PC-3 (cell line): ENCODE measurements around a stretch of chr12.

DNA sequence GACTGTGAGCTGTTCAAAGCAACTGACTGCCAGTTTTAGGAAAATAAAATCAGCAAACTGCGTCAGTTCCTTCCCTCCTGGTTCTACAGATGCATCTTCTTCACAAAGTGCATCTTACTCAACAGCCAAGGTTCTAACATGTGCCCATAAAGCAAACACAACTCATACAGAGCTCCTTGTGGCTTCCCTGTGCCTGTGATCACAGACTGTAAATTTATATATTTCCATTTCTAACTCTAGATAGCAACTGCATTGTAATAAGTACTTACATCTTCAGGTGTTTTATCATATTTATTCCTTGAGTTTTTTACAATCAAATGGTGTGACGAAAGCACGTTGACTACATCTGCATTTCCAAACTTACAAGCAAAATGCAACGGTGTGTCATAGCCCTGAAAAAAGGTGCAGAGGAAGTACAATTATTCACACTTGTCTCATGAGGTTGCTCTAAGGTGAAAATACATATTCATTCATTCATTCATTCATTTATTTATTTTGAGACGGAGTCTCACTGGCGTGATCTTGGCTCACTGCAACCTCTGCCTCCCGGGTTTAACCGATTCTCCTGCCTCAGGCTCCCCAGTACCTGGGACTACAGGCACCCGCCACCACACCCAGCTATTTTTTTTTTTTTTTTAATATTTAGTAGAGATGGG is 18.6 kb downstream of the ANKLE2 start:
- RAMPAGE, long total RNA: no peak

- RAMPAGE, long total RNA: no peak
Measured at GRCh38 chr12:132827538-132828161, 1.0 kb downstream of the GOLGA3 start.

DNA sequence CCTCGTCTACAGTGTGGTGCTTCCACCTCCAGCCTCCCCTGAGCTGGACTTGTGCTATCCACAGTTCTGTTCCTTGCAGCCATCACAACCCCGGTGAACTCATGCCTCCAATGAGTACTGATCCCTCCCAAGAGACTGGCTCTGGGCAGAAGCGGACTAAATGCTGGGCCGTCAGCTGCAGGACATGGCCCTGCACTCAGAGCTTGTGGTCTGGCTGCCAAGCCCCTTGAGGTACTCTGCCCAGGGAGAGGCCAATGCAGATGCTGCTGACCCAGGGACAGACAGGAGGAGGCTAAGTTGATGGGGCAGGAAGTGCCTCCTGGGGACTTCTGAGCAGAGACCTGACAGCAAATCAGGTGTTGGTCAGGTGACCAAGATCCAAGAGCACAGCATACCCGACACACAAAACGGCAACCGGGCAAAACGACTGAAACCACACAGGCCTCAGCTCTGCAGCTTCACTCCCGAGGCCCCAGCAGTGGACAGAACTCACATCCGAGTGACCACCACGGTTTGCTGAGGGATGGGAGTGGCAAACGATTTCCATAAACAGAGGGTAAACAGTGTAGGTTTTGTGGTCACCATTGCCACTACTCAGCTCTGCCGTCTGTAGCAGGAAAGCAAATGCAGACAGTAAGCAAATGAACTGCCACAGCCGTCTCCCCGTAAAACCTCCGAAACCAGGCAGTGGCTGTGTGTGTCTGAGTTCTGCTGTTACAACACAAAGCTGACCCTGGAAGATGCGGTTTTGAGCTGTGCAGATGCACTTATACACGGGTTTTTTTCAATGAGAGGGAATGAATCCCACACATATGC is 14.5 kb downstream of the CHFR start:
- RAMPAGE, long total RNA: no peak

DNA sequence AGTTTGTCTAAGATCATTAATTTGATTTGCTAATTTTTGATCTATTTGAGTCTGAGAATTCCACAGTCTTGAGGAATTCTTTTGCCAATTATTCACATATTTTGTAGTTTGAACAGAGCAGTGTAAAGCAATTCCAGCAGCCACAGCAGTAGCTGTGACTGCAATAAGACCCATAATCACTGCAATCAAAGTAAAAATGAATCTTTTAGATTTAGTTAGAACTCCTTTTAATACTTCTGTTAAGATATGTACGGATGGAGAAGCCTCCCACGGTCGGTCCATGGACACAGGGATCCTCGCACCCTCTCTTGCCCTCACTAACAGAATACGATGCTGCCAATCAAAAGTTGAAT is 11.3 kb downstream of the ZNF140 start:
- RAMPAGE, long total RNA: no peak